Endodermal cell (in vitro differentiated cells): Measurements from ENCODE around the genes CNTN4, IL5RA and GRM7.

GRCh38 chr3:2098338-2099038 is at the start of gene CNTN4:
CNTN4 (plus strand) TSS chr3:2098866.
- PRO-cap: bidirectional peak, plus-strand start at chr3:2098866, minus-strand start at chr3:2098561

DNA sequence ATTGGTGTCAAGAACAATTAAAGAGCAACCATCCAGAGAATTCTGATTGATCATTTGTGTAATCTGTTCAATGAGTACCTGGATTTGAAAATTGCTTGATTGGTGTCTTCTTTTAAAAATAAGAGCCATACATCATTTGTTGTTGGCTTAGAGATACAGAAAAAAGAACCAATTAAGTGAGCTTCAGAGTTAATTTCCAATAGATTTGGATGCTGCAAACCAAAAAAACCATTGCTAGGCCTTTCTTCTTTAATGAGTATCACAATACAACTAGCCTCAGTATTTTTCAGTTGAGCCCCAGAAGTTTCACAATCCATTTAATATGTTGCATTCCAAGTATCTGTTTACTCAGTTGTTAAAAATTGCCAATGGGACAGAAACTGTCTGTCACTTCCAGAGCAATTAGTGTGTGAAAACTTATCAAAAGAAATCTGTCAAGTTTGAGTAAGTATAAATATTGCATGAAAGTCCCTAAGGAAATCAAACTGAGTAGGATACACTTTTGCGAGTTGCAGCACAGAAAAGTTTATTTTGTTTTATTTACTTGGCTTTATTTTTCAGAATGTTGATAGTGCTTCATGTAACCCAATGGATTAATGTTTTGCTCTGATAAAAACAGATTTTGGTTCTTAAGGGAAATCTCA is 247.8 kb downstream of the IL5RA start:
- PRO-cap: no peak

DNA sequence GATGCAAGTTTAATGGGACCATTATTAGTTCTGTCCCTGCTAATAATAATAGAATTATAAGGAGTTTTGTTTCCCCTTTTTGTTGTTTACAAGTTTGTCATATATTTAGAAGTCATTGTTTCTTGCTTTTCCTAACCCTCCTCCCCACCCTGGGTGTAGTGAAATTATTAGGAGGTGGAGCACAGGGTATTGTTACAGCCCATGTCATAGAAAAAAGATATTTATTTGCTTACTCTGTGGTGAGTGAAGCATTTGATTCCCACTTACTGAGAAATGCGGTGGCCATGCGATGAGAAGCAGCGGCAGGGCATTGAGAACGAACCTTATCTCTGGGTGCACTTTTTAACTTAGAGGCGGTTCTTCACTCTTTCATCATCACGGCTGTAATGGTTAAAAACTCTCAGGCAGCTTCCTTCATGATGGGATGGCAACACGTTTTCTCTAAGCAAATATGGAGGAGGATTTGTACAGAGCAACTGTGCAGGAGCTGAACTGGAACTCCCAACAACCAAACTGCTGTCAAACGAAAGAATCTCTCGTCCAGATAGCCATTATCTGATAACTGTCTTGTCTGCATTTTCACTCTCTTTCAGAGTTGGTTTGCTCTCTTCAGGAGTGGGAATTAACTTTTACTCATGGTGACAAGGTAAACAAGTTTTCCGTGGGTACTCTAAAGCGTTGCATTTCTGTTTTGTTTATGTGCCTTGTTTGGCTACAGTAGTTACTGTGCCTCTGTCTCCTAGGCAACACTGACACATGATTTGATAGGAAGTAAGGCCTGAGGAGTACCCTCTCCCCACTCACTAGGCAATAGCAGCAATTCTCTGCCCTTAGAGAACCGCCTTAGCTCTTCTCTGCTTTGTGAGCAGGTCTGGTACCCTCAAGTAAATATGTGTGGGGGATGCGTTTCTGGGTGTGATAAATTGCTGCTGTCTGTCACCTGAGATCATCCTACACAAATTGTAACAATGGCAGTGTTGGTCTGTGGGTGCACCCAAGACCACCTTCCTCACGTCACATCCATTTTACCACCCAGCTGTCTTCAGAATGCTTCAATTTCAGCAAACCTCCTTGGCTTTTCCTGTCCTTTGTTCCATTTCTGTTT is at the start of gene IL5RA:
Gene IL5RA (minus strand): TSS at position 697 of the 1,105 bp plus-strand sequence.
- PRO-cap: no peak

DNA sequence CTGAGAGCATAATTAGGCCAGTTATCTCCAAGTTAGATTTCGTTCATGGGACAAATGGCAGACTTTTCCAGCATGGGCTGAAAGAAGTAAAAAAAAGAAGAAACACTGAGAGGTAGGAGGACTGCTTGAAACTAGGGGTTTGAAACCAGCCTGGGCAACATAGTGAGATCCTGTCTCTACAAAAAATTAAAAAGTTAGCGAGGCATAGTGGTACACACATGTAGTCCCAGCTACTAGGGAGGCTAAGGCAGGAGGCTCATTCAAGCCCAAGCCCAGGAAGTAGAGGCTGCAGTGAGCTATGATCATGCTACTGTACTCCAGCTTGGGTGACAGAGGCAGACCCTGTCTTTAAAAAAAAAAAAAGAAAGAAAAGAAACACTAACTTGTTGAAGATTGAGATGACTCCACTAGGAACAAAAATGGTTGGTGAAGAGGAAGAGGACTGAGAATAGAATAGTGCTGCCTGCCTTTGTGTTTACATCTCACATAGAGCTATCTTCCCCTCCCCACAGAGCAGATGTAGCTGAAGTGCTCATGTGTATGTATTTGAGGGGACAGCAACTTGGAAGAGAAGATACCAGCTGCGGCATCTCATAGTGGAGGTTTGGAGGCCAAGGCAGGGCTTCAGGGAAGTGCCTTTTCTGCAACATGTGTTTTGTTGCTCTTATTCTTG is 57.5 kb downstream of the ITPR1 start:
- PRO-cap: no peak

DNA sequence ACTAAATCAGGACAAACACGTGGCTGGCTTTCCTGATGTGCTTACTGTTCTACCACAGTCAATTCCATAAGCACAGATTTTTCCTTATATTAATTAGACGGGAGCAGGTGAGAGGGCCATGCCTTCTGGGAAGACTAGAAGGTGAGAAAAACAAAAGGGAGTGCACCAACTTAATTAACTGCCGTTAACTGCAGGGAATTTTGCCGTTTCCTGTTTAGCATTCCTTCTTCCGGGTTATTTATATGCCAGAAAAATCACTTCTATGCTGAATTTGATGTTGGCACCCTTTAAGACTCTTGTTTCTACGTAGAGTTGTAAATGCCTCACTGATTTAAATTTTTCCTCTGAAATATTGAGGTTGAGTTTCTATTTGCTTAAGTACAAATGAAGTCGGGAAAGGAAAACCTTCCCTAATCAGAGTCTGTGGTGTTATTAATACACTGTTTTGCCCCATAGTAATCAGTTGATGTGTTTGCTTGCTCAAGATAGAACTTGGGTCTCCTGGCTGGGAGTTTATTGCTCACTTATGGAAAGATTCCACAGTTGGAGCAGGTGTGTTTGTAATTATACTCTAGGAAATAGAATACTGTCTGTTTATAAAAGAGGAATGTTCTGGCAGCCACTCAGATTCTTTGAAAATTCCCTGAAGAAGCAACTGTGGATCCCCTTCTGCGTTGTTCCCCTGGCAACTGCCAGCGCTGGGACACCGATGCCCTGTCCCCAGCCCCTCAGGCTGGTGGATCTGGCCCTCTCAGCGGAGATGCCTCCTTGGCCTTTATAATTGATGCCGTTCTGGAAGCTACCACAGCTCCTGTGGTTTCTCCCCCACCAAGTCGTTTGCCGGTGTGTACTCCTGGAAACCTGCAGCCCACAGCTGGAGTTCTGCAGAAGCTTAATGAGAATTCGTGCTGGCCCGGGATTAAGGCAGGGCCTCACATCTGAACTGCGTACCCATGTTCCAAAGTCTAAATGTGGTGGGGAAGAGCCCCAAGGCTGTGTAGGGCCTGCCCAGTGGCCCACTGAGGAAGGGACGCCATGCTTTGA is 225.8 kb downstream of the ITPR1 start:
- PRO-cap: no peak

DNA sequence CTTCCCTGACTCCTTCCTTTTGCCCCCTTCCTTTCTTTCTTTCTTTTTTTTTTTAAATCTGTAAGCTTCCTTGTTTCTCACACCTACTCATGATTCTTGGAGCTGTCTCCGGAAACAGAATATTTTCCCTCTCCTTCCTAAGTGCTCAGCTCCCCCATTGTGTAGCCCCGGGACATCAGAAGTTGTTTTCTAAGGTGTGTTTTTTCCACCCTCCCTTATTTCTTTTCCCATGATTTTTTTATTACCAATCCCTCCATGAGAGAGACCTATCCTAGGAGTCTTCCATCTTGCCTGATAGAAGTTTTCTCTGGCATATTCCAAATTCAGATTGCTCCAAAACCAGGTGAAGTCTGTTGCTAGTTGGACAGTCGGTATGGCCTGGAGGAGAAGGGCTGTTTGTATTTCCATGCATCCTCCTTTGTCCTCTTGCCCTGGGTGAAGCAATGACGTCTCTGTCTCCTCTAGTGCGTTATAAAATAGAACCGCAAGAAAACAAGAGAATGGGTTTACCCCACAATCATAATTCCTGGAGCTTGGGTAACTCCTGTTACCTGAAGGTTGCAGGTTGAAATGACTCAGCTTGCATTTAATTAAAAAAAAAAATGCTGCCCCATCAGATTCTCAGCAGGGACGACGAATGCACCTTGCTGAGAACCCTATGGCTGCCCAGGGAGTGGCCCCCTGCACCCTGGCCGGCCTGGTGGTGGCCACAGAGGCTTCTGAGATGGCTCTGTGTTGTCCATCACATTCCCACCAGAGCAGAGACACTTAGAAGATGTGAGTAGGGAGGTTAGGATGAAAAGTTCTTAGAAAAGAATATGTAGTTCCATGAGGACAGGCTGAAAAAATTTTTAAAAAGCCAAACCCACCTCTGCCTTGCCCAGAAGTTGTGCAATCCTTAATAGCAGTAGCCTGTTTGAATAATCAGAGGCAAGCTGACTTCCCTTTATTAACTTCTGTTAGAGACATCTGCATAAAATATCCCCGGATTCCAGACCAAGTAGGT is 228.2 kb upstream of the BHLHE40 start:
- PRO-cap: no peak

GRCh38 chr3:4759604-4760459 is 219.4 kb upstream of the BHLHE40 start:
- PRO-cap: no peak

- PRO-cap: no peak
Observed at GRCh38 chr3:4807373-4807697, 171.9 kb upstream of the BHLHE40 start.

DNA sequence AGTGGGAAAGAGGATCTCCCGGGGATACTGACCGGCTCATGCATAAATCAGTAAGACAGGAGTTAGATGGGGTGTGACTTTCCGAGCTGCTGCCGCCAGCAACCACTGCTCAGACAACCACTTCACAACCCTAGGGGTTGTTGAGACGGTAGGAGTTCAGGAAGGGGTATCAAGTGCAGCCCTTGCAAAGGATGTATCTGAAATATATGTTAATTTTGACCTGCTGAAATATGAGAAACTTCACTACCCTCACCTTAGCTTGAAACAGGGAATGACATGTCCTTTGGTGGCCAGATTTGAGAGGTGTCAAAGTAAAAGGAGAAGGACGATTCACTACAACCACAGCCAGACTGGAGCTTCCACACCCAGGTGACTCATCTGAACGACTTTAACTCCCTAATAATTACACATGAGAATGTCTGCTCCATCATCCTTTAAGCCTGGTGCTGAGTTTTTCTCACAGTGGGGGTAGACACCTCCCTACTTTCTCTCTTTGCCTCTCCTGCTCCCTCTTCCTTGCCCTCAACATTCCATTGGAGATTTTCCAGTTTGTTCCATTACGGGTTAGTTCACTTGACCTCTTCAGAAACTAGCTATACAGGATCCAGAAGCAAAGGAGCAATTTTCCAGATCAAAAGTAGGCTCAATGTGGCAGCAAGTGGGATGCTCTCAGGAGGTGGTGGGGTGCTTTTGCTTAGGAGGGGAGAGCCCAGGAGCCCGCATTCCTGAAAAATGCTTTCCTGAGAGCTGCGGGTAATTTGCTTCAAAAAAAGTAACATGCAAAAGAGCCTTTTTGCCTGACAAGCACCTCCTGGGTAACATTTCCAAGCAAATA is 154.3 kb upstream of the BHLHE40 start:
- PRO-cap: no peak

GRCh38 chr3:4828588-4829398 is 150.4 kb upstream of the BHLHE40 start:
- PRO-cap: no peak

- PRO-cap: no peak
Observed at GRCh38 chr3:4995354-4996019, 16.2 kb downstream of the BHLHE40 start.

DNA sequence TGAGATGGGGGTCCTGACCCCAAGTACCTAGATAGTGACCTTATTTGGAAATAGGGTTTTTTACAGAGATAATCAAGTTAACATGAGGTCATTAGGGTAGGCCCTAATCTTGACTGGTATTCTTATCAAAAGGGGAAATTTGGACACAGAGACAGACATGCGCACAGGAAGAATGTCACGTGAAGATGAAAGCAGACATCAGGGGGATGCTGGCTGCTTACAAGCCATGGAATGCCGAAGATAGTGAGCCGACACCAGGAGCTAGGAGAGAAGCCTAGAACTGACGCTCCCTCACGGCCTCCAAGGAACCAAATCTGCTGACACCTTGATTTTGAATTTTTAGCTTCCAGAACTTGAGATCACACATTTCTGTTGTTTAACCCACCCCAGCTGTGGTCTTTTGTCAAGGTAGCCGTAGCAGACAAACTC is 17.1 kb downstream of the BHLHE40 start:
- PRO-cap: no peak

DNA sequence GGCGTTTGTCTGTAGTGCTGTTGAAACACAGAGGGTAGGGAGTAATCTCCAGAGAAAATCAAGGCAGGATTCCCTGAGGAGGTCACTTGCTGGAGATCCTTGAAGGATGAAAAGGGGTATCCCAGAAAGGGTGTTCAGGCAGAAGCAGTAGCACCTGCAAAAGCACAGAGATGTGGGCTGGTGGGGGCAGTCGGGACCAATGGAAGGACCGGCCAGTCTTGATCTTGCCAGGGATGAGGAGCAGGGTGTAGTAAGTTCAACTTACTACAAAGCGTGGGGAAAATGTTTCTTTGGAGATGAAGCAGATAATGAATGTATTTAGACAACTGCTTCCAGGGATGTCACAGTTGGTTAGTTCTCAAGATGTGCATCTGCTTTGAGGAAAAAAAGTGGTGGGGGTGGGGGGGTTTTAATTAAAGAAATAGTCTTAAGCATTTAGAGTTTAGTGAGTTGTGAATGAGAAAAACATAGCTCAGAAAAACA is 27.4 kb downstream of the EDEM1 start:
- PRO-cap: no peak

DNA sequence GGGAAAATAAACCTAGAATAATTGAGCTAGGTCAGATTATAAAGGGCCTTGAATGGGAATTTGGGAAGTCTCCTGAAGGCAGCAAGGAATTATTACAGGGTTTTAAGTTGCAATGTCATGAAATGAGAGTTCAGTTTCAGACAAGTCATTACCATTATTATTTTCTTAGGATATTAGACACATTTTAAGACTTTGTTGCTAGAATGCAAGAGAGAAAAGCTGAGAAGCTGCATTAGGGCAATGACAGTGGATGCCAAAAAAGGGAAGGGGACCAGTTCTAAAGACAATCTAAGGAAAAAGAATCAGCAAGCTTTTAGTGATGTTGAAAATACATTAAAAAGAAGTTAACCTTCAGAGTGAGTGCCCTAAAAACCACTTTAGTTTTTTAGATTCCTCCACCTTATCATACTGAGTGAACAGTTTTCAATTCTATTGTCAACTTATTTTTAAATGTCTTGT is 251.9 kb downstream of the EDEM1 start:
- PRO-cap: no peak

DNA sequence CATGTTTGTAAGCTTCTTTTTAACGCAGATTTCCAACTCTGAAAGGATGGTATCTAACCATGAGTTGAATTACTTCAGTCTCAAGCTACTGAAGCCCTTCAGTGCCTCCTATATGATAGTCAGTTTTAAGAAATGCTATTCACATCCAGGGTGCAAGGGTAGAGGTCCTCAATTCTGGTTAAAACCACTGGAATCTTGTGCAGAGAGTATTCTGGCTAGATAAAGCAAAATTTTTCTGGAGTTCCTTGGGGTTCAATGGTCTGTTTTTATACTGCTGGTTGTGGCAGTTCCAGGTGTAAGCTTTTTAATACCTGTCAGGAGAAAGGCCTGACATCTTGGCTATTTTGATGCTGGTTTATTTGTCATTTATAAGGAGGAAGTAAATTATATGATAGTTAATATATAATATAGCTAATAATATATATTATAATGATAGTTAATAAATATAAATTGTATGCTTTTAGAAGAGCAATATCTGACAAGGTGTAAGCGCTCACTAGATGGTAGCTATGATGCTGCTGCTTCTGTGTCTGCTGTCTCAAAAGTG is 801.1 kb downstream of the EDEM1 start:
- PRO-cap: no peak

- PRO-cap: unidirectional peak, plus-strand start at chr3:6861112
Observed at GRCh38 chr3:6860580-6861309, at the start of gene GRM7. GRM7 (plus strand) TSS chr3:6861115.

DNA sequence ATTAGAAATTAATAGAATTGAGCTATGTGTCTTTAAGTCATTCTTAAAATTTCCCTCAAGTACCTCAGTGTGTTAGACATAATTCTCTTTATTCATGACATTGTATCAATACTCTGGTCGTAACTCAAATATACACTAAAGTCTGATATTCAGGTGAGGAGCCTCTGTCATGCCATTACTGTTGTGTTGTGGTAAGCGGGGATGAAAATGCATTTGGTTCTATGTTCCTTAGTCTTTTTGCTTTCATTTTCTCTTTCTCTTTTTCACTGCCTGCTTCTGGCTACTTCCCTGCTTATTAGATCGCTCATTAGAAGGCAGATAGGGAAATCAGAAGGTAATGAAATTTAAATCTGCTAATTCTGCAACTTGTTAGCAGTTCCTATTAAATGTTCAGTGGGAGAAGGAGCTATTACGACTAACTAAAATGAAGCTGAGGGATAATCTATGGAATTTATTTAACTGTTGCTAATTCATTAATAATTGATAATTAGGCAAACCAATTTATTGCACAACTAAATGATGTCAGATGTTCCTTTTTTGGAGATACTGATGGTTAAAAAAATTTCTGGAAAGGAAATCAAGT is 345.1 kb downstream of the GRM7 start:
- PRO-cap: no peak

- PRO-cap: no peak
Observed at GRCh38 chr3:7505152-7505512, 644.2 kb downstream of the GRM7 start.

DNA sequence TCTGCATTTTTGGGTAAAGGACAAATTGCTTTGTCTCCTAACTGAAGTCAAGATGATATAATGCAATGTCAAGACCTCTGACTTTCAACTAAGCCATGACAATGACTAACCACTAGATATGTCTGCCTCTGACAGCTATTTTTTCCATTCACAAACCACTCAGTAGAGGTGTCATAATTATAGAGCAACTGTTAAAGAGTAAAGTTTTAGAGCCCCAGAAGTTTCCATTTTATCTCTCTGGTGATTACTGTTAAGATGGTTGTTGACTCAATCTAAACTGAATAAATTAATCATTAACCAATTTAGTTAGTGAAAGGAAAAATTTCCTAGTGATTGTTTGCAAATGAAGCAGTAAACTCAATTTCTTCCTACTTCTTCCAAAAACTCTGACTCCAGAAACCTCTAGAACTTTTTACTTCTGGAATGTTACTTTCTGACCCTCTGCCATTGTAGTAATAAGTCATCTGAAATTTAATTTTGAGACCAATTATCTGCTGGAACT is 779.9 kb downstream of the GRM7 start:
- PRO-cap: no peak

DNA sequence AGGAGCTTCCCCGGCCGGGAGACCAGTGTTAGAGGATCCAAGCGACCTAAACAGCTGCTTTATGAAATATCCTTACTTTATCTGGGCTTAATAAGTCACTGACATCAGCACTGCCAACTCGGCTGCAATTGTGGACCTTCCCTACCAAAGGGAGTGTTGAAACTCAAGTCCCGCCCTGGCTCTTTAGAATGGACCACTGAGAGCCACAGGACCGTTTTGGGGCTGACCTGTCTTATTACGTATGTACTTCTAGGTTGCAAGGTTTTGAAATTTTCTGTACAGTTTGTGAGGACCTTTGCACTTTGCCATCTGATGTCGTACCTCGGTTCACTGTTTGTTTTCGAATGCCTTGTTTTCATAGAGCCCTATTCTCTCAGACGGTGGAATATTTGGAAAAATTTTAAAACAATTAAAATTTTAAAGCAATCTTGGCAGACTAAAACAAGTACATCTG is 761.1 kb upstream of the LMCD1 start:
- PRO-cap: no peak